Fallopian tube (tissue), 1 donor: Measurements from ENCODE around the genes HES5 and TNFRSF14.

- PRO-cap, result bidirectional peak, plus-strand start at chr1:2228908, minus-strand start at chr1:2228825; bidirectional peak, plus-strand start at chr1:2229301, minus-strand start at chr1:2229193; unidirectional peak, minus-strand start at chr1:2229361; bidirectional peak, plus-strand start at chr1:2229712, minus-strand start at chr1:2229607
Measured at GRCh38 chr1:2228720-2229817, 950 bp downstream of the SKI start.

- PRO-cap, result no peak
Measured at GRCh38 chr1:2240921-2241252, 12.8 kb downstream of the SKI start.

- PRO-cap, result no peak
Measured at GRCh38 chr1:2246108-2246975, 18.2 kb downstream of the SKI start.

DNA sequence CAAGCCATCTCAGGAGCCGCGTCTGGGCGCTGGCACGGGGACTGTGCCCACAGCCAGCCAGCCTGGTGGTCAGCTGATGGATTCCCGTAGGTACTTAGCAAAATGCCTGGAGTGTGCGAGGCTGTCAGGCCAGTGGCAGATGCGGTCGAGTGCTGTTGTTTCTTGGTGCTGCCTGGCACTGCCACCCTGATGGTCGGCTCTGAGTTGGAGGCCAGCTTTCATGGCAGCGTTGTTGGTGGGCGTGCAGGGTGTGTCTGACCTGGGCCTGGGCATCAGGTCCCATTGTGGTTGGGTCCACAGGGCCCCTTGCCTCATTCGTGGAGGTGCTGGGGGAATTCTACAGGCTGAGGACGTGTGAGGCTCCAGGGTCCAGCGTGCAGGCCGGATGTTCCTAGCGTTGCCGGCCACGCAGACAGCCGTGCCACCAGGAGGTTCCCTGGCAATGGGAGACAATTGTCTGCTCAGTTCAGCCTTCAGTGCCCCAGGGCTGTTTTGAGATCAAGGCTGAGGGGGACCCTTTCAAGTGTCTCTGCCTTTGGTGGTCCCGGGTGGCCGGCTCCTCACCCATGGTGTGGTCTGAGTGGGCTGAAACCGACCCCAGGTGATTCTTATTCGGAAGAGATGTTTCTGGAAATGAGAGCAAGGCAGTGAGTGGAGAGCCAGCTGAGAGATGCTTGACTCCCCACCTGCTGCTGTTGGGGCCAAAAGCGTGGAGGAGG, 21.0 kb downstream of the SKI start:
- PRO-cap, result no peak

GRCh38 chr1:2250436-2251242, 22.5 kb downstream of the SKI start:
- PRO-cap, result bidirectional peak, plus-strand start at chr1:2250853, minus-strand start at chr1:2250744

GRCh38 chr1:2251636-2252178, 23.6 kb downstream of the SKI start:
- PRO-cap, result bidirectional peak, plus-strand start at chr1:2251994, minus-strand start at chr1:2251920

- PRO-cap, result no peak
Measured at GRCh38 chr1:2259597-2260653, 31.8 kb downstream of the SKI start.

DNA sequence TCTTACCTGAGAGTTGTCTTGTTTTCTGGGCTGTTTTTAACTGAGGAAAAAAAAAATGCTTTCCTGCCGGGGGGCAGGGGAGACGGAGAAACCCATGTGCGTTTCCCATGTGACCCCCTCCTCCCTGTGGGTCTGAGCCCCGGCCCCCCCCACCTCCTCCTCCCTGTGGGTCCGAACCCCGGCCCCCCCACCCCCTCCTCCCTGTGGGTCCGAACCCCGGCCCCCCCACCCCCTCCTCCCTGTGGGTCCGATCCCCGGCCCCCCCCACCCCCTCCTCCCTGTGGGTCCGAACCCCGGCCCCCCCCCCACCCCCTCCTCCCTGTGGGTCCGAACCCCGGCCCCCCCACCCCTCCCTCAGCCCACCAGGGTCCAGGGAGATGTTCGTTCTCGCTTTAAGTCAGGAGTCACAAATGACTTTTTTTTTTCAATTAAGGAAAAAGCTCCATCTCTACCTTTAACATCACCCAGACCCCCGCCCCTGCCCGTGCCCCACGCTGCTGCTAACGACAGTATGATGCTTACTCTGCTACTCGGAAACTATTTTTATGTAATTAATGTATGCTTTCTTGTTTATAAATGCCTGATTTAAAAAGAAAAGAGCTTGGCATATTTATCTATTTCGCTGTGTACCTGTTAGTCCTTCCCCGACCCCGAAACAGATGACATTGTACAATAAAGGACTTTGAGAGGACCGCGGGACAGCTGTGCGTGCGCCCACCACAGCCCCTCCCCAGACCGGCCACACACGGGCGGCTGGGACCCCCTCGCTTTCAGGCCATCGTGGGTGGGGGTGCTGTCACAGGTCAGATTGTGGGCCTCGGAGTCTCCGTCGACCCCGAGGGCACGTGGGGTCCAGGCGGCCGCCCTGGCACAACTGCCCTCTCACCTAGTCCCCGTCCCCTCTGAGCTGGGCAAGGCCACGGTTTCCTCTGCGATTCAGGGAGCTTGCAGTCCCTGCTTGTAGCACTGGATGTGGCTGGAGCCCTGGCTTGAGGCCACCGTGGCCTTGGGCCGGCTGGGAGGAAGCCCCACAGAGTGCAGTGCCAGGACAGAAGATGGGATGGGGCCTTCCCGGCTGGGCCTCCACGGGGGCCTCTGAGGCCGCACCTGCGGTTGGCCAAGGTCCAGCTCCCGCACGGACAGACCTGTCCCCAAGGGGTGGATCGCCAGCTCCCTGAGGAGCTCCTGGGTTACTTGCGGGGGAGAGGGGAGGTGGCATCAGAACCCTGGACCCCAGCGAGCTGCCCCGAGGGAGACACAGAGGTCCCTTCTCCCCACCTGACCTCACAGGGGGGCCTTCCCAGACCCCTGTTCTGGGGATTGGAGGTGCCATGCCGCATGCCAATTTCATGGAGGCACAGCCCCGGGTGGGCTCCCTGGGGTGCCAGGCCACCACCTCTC, 81.3 kb downstream of the MORN1 start:
- PRO-cap, result no peak

DNA sequence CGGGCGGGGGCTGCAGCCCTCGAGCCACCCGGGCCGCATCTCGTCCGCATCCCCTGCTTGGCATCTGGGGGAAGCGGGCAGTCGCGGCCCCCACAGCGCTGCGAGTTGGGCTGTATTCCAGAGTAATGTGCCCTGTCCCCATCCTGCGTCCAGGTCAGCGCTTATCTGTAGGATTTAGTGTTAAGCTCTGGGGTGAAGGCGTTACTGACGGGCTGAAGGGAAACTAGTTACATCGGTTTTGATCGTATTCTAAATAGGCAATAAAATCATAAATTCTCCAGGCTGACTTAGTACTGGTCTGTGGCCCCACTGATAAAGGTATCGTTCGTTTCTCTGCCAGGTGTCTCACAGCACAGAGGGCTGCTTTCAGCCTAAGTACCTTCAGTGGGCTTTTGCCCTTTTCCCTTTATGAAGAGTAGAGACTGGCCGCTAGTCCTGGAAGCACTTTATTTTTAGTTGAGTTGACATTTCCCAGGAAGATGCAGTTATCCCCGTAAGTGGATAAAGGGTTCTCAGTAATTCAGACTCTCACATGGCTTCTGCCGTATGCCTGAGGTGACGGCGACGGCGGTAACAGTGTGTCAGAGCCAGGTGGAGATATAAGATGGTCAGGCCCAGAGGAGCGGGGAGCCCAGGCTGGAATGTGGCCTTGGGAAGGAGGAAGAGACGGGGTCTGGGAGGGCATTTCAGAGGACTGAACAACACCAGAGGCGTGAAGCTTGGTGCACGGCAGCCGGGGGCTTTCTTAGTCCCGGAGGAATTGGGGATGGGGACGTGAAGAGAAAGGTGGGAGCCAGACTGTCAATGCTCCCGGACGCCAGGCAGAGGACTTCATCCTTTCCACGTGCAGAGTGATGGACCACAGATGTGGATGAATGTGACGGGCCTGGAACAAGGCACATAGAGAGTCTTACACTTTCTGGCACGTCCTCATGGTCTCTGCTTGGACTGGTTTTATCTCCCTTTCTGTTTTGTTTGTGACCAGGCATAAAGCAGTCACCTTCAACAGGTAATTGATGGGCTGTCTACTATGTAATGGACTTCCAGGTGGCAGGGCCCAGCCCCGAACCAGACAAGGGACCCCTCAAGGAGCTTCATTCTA, 933 bp downstream of the RER1 start:
- PRO-cap, result no peak

GRCh38 chr1:2415355-2416211, 3.2 kb upstream of the PEX10 start:
- PRO-cap, result bidirectional peak, plus-strand start at chr1:2415972, minus-strand start at chr1:2415870

DNA sequence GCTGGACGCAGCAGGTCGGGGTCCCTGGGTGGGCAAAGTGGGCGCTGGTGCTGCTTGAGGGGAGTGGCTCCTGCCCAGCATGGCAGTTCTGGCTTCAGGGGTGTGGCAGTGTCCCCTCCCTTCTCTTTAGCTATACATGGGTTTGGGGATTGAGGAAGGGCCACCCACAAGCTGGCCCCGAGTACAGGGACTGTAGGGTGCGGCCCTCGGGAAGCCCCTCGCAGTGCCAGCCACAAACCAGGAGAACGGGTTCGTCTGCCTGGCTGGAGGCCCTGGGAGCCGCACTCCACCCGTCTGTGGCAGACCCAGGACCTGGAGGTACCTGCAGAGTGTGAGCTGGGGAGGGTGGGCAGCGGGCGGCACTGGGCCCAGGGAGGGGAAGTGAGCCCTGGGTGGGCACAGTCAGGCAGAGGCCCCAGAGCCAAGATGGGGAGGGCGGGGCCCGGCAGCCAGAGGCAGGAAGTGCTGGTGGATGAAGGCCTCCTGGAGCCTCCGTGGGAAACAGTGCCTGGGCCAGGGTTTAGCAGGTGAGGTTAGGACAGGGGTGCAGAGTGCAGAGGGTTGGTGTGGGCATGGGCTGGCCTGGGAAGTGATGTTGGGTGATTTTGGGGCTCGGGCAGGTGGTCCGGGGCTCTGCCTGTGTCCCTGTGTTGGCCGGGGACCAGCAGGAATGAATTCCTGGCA, 4.0 kb upstream of the PEX10 start:
- PRO-cap, result bidirectional peak, plus-strand start at position 504 of the sequence, minus-strand start at position 298 of the sequence

DNA sequence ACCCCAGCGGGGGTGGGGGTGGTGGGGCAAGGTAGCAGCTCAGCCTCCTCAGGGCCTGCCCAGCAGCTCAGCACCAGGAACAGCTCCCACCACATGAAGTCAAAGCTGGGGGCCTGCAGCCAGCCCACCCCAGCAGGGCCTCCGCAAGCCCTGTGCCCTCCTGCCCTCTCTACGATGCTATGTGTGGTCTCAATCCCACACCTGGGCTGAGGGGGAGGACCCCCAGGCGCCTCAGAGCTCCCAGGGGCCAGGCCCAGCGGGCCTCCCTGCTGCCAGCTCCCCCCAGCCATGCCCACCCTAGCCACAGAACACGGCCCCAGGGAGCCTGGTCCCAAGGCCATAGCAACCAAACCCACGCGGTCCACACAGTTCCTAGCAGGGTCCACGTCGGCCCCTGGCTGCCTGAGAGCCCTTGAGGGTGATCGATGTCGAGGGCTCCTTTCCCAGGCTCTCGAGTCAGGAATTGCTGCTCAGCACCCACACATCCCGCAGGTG, 18.5 kb downstream of the PANK4 start:
- PRO-cap, result unidirectional peak, minus-strand start at position 173 of the sequence

- PRO-cap, result no peak
Measured at GRCh38 chr1:2526863-2527097, 384 bp upstream of the PANK4 start.

DNA sequence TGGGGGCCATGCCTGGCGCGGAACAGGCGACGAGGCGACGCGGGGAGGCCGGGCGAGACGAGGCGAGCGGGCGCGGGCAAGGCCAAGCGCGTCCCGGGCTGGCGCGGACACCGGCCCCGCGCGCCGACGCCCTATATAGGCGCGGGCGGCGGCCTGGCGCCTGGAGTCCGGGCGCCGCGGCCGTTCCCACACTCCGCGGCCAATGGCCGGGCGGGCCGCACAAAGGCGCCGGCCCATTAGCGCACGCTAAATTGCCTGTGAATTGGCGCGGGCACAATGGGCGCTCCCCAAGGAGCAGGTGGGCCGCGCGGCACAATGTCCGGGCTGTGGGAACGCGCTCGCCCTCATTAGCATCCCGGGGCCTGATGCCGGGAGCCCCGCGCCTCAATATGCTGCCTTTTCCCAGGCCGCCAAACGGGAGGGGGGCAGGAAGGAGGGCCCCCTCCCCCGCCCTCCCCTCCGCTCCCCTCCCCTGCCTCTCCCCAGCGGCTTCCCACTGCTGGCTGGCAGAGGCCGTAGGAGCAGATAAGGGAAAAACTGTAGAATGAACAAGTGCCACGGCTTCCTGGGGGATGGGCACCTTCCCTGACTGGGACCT, at the start of gene HES5:
Gene HES5, minus strand, starts transcription at position 109 of the 598 bp plus-strand sequence.
- PRO-cap, result bidirectional peak, plus-strand start at position 318 of the sequence, minus-strand start at position 109 of the sequence

GRCh38 chr1:2547679-2548029, 8.5 kb upstream of the TNFRSF14 start:
- PRO-cap, result no peak

DNA sequence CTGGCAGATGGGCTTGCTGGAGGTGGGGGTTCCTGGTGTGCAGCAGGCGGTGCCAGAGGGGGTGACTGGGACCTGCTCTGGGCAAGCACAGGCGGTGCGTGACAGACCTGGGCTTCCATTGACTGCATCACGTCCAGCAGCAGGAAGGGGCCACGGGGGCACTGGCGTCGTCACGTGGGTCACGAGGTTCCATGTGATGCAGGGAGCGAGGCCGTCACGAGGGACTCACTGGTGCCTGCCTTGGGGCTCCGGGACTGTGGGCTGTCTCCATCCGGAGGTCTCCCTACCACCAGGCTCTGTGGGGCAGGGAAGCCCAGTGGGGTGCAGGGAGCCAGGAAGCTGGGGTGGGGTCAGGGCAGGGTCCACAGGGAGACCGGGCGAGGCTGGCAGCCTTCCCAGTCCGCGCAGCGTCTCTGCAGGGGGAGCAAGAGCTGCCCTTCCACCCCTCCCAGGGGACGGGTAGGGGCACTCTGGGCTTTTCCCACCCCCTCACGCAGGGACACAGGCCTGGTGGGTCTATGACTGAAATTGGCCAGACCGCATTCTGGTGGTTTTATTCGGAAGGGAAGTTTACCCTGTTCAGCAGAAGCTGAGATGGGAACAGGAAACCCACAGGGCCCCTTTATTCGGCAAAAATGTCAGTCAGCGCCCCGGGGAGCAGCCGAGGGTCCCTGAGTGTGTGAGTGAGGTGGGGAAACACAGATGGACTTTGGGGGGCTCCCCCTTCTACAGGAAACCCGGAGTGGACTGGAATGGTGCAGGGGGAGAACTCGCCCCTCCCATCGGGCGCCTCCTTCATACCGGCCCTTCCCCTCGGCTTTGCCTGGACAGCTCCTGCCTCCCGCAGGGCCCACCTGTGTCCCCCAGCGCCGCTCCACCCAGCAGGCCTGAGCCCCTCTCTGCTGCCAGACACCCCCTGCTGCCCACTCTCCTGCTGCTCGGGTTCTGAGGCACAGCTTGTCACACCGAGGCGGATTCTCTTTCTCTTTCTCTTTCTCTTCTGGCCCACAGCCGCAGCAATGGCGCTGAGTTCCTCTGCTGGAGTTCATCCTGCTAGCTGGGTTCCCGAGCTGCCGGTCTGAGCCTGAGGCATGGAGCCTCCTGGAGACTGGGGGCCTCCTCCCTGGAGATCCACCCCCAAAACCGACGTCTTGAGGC, at the start of gene TNFRSF14:
Gene TNFRSF14, plus strand, starts transcription at position 798 of the 1,158 bp plus-strand sequence.
- PRO-cap, result bidirectional peak, plus-strand start at position 201 of the sequence, minus-strand start at position 163 of the sequence; bidirectional peak, plus-strand start at position 798 of the sequence, minus-strand start at position 728 of the sequence; bidirectional peak, plus-strand start at position 1,048 of the sequence, minus-strand start at position 947 of the sequence

- PRO-cap, result no peak
Measured at GRCh38 chr1:2638406-2639386, 5.9 kb upstream of the MMEL1 start.

DNA sequence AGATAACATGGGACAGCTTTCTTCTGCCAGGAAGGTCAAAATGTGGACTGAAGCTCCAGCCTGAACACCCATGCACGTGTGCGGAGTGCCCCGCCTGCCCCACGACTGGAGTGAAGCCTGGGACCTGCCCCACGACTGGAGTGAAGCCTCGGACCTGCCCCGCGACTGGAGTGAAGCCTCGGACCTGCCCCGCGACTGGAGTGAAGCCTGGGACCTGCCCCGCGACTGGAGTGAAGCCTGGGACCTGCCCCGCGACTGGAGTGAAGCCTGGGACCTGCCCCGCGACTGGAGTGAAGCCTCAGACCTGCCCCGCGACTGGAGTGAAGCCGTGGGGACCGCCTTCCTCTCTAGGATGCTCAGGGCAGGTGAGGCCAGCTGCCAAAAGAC, 61.4 kb upstream of the ACTRT2 start:
- PRO-cap, result unidirectional peak, minus-strand start at position 317 of the sequence

GRCh38 chr1:2984957-2985718, 36.1 kb upstream of the ACTRT2 start:
- PRO-cap, result no peak

DNA sequence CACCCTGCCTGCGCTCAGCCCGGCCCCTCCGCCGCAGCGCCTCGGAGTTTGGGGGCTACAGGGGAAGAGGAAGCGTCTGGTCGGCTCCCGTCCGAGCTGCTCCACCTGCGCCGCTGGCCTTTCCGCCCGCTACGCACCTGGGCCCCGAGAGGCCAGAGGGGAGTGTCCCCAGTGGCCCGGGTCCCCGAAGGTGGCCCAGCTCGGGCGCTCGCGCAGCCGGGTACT, 1.1 kb upstream of the PRDM16 start:
- PRO-cap, result no peak